Mesenchymal stem cell of adipose (primary cell): ENCODE results near the gene CLTB.

DNA sequence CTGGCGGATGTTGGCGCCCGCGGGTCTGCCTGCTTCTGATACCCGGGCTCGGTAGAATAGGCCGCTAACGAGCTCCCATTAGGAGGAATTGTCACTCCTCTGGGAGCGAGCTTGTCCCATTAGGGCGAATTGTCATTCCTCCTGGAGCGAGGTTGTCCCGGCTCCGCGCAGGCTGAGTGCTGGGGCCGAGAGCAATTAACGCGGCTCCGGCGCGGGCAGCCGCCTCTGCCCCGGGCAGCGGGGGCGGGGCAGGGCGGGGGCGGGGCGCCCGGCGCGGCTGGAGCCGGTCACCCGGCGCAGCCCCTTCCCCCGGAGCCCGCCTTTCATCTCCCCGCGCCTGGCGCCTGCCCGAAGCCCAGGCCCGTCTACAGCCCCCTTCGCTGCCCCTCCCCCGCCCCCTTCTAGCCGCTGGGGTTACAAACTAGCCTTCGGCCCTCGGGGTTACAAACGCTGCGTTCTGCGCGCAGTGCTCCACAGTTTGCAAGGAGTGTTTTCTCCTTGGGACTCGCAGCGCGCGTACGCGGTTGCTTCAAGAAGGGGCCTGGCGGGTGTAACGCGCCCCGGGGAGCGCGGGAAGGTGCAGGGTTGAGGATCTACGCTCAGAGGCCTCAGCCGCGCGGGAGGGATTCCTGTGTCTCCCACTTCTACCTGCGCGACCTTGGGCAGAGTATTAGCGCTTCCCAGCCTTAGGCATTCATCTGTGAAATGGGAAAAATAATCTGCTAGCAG, 3.4 kb upstream of the MSX2 start:
- CAGE, long polyA plus RNA = no peak

- CAGE, long polyA plus RNA = no peak
These were observed 27.0 kb downstream of the MSX2 start for GRCh38 chr5:174750887-174752205.

- CAGE, long polyA plus RNA = no peak
These were observed 39.5 kb downstream of the SFXN1 start for GRCh38 chr5:175517882-175518245.

DNA sequence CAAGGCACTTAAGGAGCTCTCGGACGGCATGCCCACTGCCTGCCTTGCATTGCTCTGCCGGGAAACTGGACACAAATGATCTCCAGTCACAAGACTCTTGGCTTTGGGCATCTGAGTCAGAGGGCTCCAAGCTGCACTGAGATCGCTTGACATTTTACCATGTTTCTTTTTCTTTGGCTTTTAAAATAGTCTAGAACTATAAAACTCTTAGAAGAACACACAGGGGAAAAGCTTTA, 43.6 kb upstream of the HRH2 start:
- CAGE, long polyA plus RNA = no peak

- CAGE, long polyA plus RNA = no peak
These were observed 23.0 kb downstream of the HRH2 start for GRCh38 chr5:175680865-175681354.

DNA sequence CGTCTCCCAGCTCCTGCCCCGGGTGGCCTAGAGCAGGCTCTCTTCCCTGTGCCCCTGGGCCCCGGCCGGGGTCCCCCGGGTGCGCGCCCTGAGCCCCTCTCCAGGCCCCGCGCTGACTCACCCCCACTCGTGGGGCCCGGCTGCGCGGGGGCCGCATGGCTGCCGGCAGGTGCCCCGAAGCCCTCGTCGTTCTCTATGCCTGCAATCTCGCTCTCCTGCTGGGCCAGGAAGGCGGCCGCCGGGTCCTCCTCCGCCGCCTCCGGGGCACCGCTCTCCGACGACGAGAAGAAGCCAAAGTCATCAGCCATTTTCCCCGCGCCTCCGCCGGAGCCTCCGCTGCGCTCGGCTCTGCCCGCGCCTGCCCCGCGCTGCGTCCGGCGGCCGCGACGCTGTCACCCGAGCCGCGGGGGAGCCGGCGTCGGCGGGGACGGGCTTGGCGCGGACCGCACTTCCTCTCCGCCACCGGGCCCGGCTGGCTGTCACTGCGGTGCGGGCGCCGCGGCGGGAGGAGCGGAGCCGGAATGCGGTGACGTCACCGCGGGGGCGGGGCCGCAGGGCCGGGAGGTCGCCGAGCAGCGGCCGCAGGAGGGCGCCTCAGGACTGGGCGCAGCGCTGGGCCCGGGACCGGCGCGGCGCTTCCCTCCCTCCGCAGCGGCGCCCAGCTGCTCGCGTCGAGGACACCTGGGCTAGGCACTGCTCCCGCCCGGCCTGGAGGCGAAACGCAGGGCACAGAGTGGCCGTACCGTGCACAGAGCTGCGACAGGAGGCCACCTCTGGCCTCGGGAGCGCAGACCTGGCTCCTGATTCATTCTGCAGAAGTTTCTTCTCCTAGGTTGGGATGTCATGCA, at the start of gene CLTB:
Gene CLTB (minus strand): TSS at position 484 of the 848 bp plus-strand sequence.
- CAGE, long polyA plus RNA = no peak

- CAGE, long polyA plus RNA = no peak
These were observed 207 bp upstream of the FAF2 start for GRCh38 chr5:176448078-176448277.

DNA sequence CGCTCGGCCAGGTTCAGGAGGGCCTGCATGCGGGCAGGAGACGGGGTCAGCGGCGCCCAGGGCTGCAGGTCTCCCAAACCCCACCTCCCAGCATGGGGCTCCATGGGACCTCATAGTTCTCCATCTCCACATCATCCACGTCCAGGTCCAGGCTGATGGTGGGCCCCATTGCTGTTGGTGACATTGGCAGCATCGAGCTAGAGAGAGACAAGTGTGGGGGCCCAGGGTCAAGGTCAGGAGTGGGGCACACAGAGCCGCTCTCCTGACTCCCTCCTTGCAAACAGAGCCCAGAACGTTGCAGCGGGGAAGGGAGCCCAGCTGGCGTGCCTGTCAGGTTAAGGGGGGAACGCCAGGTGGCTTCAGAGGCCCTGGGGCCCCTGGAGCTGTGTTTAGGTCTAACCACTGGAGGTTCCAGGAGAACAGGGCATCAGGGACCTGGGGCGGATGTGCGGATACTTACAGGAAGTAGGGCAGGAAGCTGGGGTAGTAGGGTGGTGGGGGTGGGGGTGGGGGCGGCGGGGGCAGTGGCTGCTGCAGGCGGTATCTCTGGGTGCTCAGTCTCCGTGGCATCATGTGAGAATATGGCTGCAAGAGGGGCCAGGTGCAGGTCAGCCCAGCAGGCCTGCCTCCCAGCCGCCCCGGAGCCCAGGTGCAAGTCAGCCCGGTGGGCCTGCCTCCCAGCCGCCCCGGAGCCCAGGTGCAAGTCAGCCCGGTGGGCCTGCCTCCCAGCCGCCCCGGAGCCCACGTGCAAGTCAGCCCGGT, 7.4 kb downstream of the RNF44 start:
- CAGE, long polyA plus RNA = no peak

GRCh38 chr5:176543759-176544385, 5.3 kb upstream of the CDHR2 start:
- CAGE, long polyA plus RNA = no peak

DNA sequence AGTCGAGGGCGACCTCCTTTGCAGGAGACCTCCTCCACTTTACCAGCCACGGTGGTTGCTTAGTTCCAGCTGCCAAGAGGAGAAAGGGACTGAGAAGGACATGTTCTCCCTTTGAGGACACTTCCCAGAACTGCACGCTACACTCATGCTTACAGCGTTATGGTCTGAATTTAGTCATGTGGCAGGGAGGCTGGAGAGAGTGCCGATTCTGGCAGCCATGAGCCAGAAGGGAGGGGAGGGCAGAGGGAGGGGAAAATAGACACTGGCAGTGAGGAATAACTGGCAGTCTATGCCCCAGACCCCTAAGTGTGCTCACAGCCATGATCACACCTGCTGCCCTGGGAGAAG, 47.8 kb downstream of the TSPAN17 start:
- CAGE, long polyA plus RNA = no peak

- CAGE, long polyA plus RNA = no peak
These were observed 12.0 kb downstream of the UNC5A start for GRCh38 chr5:176822310-176822864.

- CAGE, long polyA plus RNA = no peak
These were observed 38.1 kb downstream of the UIMC1 start for GRCh38 chr5:176968505-176968838.

GRCh38 chr5:177368495-177368967, 10.8 kb downstream of the RGS14 start:
- CAGE, long polyA plus RNA = no peak

- CAGE, long polyA plus RNA = no peak
These were observed 13.0 kb downstream of the RGS14 start for GRCh38 chr5:177370504-177371304.

GRCh38 chr5:177371845-177372971, 12.0 kb upstream of the SLC34A1 start:
- CAGE, long polyA plus RNA = no peak

- CAGE, long polyA plus RNA = no peak
These were observed 3.1 kb upstream of the PFN3 start for GRCh38 chr5:177403272-177404272.

GRCh38 chr5:177405889-177406088, 3.6 kb downstream of the F12 start:
- CAGE, long polyA plus RNA = no peak

GRCh38 chr5:177429089-177429879, 2.8 kb downstream of the GRK6 start:
- CAGE, long polyA plus RNA = no peak

GRCh38 chr5:177448854-177449760, 2.5 kb downstream of the PRR7 start:
- CAGE, long polyA plus RNA = no peak

- CAGE, long polyA plus RNA = no peak
These were observed 9.6 kb downstream of the PRR7 start for GRCh38 chr5:177456128-177456795.